Natural killer cell (primary cell): ENCODE results near the genes JAKMIP1, MRFAP1 and BLOC1S4.

DNA sequence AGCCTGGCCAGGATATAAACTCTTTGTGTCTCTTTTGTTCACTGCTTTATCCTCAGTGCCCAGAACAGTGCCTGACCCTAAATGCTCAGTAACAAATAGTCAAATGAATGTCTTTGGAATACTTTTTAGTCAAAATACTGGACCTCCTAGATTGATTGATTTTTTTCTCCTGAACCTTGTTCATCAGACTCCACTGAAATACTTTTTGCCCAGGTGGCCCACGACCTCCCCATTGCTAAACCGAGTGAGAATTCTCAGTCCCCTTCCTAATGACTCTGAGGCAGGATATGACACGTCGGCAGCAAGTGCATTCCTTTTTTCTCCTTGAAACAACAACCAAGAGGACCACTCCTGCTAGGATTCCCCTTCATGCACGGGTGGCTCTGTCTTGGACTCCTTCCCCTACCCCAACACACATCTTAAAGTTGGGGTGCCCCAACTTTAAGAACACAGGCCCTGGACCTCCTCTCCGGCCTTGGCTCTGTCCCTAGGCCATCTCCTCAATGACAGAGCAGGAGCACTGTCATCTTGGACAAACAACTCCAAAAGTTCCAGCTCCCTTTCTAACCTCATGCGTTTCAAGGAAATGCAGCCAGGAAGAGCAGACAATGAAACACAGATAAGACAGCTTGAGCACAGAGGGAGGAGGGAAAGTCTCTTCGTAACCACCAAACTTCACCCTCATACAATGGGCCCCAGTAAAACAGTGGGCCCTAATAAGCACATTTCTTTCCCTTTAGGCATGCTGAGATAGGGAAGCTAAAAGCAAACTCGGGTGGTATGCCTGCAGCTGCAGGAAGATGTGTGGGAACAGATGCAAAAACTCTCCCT, 33.8 kb downstream of the ZBTB49 start:
- PRO-cap, result no peak

DNA sequence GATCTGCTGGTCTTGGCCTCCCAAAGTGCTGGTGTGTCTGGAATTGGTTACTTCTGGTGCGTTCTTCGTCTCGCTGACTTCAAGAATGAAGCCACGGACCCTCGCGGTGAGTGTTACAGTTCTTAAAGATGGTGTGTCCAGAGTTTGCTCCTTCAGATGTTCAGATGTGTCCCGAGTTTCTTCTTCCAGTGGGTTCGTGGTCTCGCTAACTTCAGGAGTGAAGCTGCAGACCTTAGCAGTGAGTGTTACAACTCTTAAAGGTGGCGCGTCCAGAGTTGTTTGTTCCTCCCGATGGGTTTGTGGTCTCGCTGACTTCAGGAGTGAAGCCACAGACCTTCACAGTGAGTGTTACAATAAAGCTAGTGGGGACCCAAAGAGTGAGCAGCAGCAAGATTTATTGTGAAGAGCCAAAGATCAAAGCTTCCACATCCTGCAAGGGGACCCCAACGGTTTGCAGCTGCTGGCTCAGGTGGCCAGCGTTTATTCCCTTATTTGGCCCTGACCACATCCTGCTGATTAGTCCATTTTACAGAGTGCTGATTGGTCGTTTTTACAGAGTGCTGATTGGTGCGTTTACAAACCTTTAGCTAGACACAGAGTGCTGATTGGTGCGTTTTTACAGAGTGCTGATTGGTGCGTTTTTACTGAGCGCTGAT, 38.4 kb upstream of the NSG1 start:
- PRO-cap, result unidirectional peak, minus-strand start at position 455 of the sequence

DNA sequence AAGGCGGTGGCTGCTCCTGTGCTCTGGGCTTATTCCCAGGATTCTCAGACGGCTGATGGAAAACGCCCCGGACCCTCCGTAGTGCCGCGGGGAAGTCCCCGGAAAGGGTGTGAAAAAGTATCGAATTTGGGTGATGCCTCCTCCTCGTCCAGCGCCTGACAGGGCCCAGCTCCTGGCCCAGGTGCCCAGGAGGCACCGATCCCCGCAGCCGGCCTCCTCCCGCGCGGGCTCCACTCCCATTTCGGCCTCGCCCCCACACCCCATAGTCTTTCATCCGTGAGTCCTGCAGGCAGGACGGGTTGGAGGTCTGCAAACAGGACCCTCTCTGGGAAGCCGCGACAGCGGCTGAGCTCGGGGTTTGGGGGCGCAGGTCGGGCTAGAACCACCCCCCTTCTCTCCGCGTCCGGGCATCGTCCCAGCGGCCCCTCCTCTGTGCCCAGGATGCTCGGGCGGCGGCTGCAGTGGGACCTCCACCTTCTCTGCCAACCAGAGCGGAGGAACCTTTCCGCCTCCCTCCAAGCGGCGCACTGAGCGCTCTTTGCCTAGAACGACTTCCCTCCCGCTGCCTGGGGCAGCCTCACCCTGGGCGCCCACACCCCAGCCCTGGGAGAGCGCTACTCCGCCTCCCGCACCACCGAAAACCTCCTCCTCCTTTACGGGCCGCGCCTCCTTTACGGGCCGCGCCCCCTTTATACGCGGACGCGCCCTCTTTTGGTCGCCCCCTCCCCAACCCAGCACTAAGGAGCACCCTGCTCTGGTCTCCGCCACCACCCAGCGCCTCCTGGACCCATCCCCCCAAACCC, 883 bp upstream of the NSG1 start:
- PRO-cap, result no peak

DNA sequence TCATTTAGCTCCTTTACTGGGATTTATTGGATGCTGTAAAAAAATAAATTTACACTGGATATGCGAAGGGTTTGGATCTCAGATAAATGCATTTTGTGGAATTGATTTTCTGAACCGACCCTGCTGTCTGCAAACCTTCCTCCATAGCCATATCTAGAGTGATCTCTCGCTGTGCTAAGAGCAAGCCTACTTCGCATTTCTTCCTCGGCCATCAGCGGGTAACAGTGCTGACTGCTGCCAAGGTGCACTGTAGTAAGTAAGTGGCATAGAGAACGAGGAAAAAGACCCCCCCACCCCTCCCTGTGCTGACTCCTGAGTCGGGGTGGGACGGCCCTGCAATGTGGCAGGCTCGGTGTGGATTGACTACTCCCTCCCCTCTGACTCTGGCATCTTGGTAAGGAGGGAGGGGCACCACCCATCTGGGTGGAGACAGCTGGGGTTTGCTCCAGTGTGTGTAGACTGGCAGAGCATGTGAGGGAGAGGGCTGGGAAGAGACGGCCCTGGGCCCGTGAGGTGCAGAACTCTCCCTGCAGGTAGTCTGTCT, 30.8 kb downstream of the NSG1 start:
- PRO-cap, result no peak

DNA sequence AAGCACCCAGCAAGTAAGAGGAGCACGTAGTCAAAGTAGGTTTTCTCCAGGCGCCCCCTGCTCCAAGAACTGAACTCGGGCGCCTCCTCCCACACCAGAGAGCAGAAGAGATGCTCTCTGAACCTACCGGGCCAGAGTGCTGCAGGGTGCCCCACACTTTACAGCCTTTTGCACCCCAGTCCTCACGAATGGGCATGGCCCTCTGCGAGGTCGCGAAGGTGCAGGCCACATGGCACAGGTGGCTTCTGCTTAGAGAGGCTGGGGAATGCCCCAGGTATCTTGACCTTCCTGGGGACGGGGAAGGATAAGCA, 8.1 kb upstream of the MSX1 start:
- PRO-cap, result no peak

GRCh38 chr4:4867047-4868028, 7.9 kb downstream of the MSX1 start:
- PRO-cap, result no peak

- PRO-cap, result no peak
Measured at GRCh38 chr4:4959620-4960130, 59.6 kb downstream of the CYTL1 start.

- PRO-cap, result unidirectional peak, plus-strand start at chr4:4991057
Measured at GRCh38 chr4:4990759-4991541, 28.3 kb downstream of the CYTL1 start.

- PRO-cap, result no peak
Measured at GRCh38 chr4:5004239-5004554, 15.1 kb downstream of the CYTL1 start.

- PRO-cap, result no peak
Measured at GRCh38 chr4:5437133-5437453, 271.3 kb downstream of the EVC2 start.

DNA sequence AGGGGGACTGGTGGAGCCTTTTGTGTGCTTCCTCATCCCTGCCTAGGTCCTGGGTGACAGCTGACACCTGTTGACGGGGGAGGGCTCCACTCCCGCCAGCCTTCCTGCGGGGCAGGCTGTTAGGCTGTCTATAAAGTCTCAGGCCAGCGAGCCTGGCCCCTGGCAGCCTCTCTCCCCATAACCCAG, 824 bp upstream of the EVC2 start:
- PRO-cap, result no peak

GRCh38 chr4:5783268-5783631, 72.2 kb downstream of the EVC start:
- PRO-cap, result no peak

DNA sequence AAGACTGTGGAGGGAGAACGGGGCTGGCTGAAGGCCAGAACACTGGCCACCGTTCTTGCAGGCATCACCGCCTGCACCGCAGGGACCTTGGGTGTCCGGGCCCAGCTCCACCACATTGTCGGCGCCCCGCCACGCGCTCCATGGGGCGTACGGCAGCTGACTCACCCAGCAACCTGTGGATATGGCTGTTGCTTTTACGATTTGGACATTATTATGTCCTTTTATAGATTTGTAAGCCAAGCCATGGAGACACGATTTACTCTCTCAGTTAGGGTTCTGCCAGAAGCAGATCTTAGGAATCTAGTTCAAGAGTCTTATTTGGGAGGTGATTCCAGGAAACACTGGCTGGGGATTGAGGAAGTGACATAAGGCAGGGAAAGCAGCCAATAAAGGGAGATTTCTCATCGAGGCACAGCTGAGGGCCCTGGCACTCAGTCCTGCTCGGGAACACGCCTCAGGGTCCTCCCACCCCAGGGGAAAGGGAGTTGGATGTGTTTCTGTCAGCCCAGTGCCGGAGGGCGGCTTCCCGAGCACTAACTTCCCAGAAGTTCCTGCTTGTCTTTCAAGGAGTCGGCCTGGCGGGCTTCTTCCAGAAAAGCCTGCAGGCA, 53.0 kb downstream of the CRMP1 start:
- PRO-cap, result no peak

GRCh38 chr4:6200062-6200872, at the start of gene JAKMIP1:
TSS of gene JAKMIP1 (minus strand) at chr4:6200549.
- PRO-cap, result no peak

DNA sequence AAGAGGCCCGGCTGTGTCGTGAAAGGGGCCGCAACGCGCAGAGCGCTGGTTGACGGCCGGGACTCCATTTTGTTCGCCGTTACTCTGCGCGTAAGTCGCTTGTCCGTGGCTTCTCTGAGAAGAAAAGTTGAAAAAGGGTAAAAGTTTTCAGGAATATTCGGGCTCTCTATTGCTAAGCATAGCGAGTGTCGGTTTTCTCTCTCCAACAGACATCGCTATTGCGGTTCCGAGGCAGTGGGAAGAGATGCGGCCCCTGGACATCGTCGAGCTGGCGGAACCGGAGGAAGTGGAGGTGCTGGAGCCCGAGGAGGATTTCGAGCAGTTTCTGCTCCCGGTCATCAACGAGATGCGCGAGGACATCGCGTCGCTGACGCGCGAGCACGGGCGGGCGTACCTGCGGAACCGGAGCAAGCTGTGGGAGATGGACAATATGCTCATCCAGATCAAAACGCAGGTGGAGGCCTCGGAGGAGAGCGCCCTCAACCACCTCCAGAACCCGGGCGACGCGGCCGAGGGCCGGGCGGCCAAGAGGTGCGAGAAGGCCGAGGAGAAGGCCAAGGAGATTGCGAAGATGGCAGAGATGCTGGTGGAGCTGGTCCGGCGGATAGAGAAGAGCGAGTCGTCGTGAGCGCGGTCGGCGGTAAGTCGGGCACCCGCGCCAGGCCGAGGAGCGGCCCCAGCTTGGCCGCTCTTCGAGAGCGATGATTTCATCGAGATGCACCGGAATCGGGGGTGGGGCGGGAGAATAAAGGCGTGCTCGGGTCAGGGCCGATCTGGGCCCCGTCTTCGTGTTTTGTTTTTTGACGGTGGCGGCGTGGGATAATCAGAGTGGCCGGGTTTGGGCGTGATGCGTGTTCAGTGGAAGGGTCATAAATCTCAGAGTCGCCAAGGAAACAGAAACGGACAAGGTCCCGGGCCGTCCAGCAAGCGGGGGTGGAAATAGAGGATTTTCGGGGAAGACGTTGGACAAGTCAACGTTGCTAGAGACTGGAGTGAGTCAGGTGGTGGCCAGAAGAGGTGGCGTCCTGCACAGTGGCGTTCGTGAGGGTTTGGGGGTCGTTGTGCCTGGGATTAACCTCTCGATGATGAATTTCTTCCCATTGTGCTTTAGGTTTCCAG, at the start of gene MRFAP1:
Gene MRFAP1, plus strand, starts transcription at position 67 of the 1,119 bp plus-strand sequence.
- PRO-cap, result bidirectional peak, plus-strand start at position 68 of the sequence, minus-strand start outside the sequence; bidirectional peak, plus-strand start at position 797 of the sequence, minus-strand start at position 647 of the sequence

DNA sequence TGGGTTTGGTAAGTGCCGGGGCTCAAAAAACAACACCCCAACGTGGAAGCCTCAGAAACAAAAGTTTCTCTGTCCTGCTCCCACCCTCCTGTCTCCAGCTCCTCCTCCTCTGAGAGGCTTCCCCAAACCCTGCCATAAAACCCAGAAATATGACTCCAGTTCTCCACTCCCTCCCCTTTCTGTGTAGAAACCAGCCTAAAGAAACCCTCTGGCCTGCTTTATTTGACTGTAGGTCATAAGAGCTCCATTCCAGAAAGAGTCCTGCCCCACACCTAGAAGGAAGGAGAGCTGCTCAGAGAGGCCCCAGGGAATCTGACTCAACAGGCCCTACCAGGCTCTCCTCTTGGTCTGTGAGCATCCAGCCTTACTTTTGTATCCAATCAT, 886 bp upstream of the S100P start:
- PRO-cap, result no peak

GRCh38 chr4:6715586-6716866, at the start of gene BLOC1S4:
TSS of gene BLOC1S4 (plus strand) at chr4:6716174.
- PRO-cap, result unidirectional peak, plus-strand start at chr4:6716189

DNA sequence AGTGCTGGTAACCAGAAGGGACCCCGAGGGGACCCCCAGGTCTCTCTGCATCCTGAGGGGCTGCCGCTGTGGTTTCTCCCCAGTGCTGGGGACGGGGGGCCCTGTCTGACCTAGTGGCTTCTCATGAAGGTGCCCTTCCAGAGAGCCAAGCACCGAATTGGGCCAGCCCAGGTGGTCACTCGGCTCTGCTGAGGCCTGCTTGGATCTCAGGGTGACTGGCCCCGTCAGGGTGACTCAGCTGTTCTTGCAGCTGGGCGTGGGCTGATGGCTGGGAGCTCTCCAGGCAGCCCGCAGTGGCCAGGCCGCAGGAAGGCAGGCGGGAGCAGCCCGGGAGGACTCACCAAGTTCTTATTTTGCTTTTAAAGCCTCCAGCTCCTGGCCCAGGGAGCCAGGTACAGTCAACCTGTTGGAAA, 16.6 kb downstream of the BLOC1S4 start:
- PRO-cap, result no peak

GRCh38 chr4:6753004-6753498, 29.5 kb upstream of the KIAA0232 start:
- PRO-cap, result no peak

DNA sequence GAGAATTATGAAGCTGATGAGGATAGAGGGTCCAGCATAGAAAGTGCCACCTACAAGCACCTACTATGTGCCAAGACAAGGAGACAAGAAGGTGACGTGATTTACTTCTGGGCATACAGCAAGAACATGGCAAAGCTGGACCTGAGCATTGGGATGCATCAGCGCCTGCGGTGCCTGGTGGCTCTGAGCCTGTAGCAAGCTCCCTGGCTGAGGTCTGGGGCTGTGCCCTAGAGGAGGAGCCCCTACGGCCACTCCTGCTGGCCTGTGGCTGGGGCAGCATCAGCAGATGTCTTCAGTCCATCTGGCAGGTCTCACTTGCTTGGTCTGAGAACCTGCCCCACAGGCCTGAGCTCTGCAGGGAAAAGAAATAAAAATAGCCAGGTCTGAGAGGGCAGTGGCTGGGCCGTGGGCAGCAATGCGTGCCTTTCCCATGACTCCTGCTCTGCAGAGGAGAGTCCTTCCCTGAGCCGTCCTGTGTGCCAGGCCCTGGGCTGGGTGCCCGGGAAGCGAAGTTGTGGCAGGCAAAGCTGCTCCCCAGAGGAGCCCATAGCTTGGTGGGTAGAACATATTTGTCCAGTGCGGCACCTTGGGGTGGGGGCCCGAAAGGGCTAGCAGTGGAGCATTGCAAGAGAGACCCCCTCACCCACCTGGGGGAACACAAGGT, 11.4 kb upstream of the KIAA0232 start:
- PRO-cap, result no peak